ENCODE measurements around a stretch of chr2.

- RRBS = no CpG with 5 or more reads among the region's 5 CpGs
These were observed 33.1 kb downstream of the LRRFIP1 start for GRCh38 chr2:237660547-237660884.

DNA sequence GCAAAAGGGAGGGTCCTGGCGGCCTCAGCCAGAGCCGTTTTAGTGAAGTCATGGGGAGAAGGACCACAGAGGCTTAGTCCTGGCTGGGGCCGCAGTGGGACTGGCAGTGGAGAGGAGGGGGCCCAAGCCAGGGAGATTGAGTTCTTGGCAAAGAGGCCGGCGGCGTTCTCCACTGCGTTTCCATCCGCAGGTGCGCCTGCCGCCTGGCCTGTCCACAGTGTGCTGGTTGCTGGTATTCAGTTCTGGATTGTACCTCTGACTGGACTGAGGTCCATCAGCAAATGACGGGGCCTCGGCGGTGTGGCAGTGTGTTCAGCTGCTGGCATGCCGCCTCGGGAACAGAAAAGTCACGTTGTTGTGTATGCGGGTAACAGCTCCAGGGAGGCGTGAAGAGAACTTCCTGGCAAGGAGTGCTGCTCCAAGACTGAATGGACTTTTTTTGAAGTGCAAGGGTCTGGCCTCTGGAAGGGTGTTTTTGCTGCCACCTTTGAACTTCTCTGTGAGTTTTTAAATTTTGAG is 36.8 kb downstream of the LRRFIP1 start:
- RRBS = no CpG with 5 or more reads among the region's 18 CpGs

DNA sequence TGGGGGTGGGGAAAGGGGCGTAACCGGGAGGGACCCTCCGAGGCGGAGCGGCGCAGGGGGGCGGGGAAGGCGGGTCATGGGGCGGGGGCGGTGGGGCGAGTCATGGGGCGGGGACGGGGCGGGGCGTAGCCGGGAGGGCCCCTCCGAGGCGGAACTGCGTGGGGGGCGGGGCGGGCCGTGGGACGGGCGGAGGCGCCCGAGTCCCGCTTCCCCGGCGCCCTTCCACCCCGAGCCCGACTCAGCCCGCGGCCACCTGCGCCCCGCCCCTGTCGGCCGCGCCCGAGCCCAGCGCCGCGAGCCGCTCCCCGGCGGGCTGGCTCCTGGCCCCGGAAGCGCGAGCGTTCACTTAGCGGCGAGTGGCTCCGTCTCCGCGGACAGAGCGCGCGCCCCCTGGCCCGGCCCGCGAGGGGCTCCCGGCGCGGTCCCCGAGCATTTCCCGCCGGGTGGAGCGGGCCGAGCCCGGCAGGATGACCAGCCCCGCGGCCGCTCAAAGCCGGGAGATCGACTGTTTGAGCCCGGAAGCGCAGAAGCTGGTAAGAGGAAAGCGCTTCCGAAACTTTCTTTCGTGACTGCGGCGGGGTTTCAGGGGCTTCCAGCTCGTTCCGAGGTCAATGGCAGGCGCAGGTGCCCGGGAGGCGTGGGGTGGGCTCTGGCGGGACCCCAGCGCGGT is 64.7 kb downstream of the LRRFIP1 start:
- RRBS = under 1% methylated on average over 37 of the region's 89 CpGs

GRCh38 chr2:237697310-237698032 is 70.1 kb downstream of the LRRFIP1 start:
- RRBS = no CpG with 5 or more reads among the region's 10 CpGs

DNA sequence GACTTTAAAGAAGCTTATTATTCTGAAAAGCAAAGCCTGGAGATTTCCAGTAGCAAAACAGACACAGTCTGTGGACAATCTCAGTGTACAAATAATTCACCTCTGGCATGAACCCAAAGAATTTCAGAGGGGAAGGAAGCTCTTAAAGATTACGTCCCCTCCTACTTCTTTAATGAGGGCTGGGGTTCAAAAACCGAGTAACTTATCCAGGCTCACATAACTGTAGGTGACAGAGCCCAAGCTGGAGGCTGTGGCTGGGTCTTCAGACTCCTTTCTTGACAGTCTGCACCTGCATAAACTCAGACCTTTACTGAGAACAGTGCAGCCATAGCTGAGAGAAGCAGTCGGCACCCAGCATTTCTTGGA is 70.7 kb downstream of the LRRFIP1 start:
- RRBS = no CpG with 5 or more reads among the region's 3 CpGs

GRCh38 chr2:237727384-237727748 is 71.2 kb upstream of the RBM44 start:
- RRBS = no CpG with 5 or more reads among the region's 5 CpGs

DNA sequence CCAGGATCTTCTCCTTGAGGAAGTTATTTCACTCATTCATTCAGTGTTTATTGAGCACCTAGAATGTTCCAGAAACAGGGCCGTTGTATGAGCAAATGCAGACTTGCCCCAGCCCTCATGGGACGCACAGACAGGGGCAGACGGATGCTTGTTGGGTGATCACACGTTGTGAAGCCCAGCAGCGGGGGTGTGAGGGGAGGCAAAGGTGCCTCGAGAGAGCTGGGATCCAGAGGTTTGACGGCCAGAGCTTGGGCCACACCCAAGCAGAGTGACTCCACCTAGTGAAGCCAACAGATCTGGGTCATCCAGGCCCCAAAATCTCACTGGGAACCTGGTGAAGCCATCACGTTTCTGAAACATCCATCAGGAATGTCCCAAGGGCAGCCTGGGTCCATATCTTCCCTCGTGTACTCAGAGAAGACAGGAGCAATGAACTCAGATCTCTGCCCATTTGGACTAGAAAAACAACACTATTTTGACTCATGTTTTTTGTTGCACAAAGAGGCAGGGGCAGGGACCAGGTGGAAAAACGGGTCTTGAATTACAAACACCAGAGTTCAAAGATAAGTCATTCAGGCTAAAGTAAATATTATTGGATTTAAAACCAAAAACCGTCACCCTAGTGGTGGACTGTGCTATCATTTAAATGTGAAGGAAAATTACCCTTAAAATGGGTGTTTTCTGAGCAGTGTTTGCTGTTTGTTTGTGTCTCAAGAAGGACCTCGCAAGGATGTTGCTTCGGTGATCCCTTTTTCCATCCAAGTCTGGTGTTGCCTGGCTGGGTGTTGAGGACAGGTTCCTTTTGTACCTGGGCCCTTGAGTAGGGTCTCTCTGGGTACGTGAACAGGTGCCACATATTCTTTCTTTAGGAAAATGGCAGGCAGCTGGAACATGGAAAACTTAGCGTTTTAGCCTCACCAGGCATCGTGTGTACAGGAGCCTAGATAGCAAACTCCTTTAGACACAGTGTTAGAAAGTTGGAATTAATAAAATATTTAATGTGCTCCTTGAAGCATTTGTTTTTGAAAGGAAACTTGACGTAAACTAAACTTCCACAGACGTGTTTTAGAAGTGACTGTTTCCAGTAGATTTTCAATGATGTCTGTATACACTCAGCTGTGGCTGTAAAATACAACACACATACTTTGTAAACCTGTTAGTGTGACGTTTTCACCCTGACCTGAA is 54.6 kb upstream of the RBM44 start:
- RRBS = no CpG with 5 or more reads among the region's 19 CpGs

- RRBS = no CpG with 5 or more reads among the region's 13 CpGs
These were observed 51.2 kb upstream of the RBM44 start for GRCh38 chr2:237747218-237747963.

DNA sequence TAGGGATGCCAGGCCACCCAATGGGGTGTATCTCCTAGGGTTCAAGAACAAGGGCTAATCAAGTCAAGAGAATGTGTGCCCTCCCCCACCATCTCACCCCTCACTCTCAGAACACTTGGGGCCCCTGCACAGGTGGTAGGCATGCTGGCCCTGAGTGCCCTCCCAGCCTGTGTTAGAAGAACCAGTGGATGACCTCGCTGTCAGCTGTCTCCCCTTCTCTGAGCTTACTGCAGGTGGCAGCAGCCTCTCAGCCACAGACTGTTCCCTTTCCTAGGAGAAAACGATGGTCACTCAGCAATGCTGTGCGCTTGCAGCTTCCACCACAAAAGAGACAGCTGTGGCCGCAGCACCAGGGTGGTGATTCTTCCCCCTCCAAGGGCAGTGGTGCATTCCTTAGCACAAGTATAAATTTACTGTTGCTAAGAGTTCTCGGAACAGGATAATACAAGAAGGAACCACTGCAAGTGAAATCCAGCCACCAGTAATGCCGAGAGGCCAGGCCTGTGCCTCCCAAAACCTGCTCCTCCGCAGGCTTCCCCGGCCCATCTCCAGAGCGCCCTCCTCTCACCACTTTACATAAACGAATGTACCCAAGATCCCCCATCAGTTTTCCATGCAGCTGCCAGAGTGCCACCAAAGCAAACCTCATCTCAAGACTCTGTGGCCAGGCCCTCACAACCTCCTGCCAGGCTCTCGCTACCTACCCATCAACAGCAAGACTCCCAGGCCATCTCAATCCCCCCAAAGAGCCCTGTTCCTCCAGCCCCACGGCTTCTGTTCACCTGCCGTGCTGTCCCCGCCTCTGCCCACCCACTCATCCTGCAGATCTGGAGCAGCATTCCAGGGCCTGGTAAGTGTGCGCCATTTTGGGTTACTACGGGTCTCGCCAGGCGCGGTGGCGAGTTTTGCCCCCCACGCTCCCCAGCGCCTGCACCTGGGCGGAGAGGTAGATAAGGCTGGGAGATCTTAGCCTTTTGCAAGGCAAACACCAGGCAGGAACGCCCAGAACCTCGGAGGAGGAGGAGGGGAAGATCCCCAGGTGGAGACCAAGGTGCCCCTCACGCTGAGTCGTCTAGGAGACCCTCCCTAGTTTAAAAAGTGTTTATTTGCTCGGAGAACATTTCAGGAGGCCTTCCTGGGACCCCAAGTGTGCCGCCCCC is 765 bp upstream of the RAMP1 start:
- RRBS = no CpG with 5 or more reads among the region's 29 CpGs

- RRBS = no CpG with 5 or more reads among the region's 12 CpGs
These were observed 22.2 kb downstream of the RAMP1 start for GRCh38 chr2:237881505-237882051.

- RRBS = no CpG with 5 or more reads among the region's 17 CpGs
These were observed 704 bp downstream of the SCLY start for GRCh38 chr2:238061522-238061887.

DNA sequence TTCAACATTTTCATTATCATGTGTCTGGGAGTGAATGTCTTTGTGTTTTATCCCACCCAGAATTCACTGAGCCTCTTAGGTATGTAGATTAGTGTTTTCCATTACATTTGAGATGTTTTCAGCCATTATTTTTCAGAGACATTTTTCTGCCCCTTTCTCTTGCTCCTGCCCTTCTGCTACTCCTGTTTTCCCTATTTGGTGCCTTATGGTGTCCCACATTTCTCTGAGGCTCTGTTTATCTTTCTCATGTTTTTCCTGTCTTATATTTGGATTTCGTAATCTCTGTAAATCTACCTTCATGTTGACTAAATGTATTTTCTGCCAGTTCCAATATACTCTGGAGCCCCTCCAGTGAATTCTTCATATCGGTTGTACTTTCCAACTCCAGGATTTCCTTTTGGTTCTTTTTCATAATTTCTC is 18.9 kb downstream of the SCLY start:
- RRBS = no CpG with 5 or more reads among the region's 2 CpGs

DNA sequence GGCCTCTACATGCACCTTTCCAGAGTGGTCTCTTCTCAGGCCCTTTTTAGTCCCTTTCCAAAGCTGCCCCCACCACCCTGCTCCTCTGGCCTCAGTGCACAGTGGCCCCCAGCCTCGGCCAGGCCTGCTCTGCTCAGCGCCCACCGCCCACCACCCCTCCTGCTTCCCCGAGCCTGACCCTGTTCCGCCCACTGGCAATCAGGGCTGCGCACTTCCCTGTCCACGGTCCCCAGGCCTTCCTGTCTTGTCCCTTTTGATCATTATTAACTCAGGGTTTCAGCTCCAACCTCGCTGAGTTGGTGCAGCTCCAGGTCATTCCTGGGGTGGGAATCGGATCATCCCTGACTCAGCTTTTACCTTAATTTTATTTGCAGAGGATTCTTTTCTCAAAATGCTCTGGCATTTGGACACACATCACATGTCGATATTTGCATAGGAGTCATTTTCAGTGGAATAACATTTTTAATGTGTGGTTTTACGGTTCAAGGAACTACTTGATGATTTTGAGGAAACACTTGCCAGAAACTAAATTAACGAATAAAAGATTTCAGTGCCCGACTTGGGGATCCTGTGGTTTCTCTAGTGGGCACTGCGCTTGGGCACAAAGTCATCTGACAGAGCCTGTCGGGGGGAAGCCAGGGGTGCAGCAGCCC is 1.2 kb upstream of the ESPNL start:
- RRBS = no CpG with 5 or more reads among the region's 15 CpGs

DNA sequence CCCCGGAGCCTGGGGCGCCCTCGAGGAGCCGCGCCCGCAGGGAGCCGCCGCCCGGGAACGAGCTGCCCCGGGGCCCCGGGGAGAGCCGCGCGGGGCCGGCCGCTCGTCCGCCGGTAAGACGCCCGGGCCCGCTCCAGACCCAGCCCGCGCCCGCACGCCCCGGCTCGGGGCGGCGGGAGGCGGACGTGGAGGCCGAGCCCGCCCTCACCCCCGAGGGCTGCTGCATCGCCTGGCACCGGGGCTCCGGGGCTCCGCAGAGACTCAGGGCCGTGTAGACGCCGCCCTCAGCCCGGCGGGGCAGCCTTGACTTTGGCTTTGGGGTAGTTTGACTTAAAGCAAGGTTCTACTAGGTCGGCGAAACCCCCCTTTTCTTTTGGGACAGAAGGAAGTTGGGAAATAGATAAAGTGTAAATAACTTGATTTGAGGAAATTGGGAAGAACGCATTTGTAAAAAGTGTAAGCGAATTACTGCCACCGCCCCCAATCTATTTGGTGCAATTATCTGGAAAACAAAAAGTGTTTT is 384 bp downstream of the ERFE start:
- RRBS = 2% methylated on average over 31 of the region's 50 CpGs

GRCh38 chr2:238202652-238203407 is 665 bp downstream of the ILKAP start:
- RRBS = under 1% methylated on average over 37 of the region's 68 CpGs

DNA sequence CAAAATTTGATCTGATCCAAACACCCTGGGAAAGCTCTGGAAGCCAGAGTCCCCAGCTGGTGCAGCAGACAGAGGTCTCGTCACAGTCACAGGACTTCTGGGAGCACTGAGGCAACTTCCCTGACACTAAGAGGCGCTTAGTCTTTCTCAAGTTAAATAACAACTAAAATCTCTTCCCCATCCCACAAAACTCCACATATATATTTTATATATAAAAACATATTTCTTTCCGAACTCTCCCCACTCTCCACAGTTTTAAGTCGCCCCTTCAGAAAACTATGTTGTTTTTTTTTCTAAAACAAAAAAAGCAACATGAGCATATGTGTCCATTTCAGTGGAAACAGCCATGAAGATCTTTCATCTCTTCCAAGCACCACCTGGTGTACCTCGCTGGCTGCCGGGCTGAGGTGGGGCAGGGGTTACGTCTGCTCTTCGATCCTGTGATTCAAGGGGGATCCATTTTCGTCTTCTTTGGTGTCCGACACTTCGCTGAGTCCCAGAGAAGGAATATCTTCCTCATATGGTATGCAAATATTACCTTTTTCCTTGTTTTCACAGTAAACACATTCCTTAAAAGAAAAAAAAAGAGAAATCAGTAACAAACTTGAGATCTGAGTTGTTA is 6.2 kb upstream of the HES6 start:
- RRBS = no CpG with 5 or more reads among the region's 11 CpGs

DNA sequence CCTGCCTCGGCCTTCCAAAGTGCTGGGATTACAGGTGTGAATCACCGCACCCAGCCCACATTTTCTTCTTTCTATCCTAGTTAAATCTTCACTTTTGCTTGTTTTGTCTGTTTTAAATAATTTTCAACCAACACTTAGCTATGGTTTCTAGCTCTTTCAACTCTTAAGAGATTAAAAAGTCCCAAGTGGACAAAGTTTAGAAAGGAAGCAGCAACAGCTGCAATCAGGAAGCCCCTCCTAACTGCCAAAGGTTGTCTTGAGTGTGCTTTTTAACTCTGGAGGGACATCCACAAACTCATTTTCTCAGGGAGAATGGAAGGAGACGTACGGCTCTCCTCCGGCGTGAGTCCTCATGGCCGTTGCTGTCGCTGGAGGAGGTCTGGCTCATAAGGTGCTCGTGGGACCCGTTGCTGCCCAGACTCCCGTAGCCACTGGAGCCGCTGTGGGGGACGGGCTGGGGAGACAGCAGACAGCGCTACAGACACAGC is 20.7 kb upstream of the HES6 start:
- RRBS = no CpG with 5 or more reads among the region's 14 CpGs

- RRBS = 2% methylated on average over 22 of the region's 98 CpGs
These were observed 694 bp upstream of the PER2 start for GRCh38 chr2:238288743-238289864.

GRCh38 chr2:238294615-238295108 is 6.3 kb upstream of the PER2 start:
- RRBS = no CpG with 5 or more reads among the region's 10 CpGs

Data from AG10803 (cell line).